Penis (tissue), 1 donor: ENCODE measurements around a stretch of chr6.

DNA sequence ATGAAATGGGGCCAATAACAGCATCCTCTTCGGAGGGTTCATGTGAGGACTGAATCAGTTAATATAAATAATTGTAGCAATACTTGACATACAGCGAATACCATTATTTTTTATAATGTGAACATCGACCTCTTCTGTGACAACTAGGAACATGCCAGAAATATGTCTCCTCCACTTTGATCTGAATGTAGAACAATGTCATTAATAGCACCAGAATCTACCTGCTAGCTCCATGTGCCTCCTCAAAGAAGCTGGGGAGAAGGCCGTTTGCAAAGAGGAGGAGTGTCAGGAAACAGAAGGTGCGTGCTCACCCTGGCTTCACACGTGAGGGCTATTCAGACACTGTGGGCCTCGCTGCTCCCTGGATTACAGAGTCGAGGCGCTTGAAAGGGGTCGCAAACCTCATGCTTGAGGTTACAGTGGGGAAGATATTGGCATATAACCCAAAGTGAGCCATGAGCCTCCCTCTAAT, 214.7 kb downstream of the WDR27 start:
- PRO-cap = no peak

- PRO-cap = no peak
Measured at GRCh38 chr6:169529869-169530245, 172.0 kb downstream of the WDR27 start.

- PRO-cap = no peak
Measured at GRCh38 chr6:169671567-169672232, 30.1 kb downstream of the WDR27 start.

GRCh38 chr6:169714099-169715201, 9.8 kb downstream of the PHF10 start:
- PRO-cap = no peak

- PRO-cap = no peak
Measured at GRCh38 chr6:169763326-169763662, 11.9 kb downstream of the ERMARD start.

DNA sequence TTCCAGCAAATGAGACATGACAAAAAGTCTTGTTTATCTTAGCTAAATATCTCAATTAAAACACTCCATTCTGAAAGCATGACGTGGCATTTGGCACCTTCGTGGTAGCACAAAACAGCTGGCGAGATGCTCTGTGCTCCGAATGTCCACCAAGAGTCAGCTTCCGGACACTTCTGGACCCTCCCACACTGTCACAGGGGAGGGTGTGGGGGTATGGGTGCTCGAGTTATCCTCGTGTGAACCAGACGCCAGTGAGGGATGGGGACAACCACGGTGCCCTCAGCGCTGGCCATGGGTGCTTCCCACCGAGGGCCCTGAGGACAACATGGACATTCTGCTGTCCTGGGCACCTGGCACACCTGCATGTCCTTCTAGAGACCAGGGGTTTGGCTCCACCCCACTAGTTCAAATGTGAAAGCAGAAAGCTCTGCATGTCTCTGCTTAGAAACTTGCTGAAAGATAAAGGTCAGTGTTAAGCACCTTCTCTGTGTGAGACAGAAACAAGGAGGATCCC, 252.9 kb downstream of the DLL1 start:
- PRO-cap = unidirectional peak, plus-strand start at position 244 of the sequence

DNA sequence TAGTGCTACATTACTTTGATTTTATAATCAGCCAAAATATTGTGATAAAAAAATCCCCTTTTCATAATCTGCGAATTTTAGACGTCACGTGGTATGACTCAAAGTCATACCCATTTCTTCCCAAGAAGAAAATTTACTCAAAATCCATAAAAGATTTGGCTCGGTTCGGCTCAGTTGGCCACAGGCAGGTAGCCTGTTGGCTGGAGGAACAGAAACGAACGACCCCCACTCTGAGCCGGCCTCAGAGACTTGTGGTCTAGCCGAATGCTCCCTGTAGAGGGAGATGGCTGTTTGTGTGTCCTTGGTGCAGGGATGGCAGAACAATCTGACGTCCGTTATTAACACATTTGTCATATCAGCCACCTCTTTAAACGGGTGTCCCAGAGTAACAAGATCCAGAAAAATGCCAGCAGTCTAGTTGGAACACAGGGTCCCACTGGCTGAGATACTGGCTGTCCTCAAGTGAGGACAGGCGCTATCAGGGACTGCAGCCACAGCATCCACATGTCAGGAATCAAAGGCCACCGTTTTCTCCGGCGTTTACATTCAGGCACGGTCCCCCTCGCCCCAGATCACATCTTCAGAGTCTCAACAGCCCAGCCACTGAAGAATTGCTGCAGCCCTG, 247.5 kb downstream of the DLL1 start:
- PRO-cap = no peak

DNA sequence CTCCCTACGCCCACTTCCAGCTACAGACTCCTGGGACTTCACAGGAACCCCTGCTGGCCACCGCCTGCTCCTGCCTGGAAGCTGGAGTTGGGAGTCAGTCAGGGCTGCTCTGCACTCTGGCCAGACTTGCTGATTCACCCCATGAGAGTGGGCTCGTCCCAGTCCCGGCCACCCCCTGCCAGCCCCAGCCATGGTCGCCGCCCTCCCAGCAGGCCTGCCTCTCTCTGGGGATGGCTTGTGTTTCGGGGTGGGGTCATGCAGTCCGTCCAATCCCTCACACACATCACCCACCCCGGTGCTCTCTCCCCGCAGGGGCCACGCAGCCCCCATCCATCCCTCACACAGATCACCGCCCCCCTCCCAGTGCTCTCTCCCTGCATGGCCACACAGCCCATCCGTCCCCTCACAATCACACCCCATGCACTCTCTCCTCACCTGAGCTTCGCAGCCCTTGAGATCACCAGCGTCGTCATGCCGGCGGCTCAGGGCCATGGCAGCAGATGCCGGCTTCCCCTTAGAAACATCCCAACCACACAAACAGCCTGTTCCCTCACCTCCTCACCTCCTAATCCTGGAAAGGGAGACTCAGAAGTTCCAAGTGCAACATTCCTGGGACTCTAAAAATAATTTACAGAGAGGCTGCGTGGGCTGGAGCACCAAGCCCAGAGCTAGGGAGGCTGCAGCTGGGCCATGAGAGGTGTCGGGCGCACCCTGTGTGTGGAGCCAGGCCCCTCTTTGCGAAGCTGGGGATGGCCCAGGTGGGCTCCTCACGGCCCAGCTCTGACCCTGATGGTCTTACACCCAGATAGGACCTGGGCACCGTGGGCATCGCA, 125.5 kb downstream of the DLL1 start:
- PRO-cap = no peak

DNA sequence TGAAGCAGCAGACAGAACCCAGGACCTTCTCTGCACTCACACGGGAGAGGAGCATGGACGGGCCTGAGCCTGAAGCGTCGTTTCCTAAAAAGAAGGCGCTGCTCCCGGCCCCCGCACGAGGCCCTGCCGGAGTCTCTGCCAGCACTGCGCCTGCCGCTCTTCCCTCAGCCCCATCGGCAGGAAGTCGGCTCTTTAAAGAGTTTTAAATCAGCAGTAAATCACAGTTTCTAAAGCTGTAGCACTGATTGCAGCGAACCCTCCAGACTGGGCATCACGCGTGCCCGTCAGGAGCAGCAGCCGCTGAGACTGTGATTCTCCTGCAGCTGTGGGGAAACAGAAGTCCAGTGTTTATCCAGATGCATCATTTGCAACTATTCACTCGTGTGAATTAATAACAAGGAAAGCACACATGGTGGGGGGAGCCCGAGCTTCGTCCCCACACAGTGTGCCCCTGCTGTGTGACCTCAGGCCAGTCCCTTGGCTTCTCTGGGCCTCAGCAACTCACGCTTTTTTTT, 28.4 kb downstream of the DLL1 start:
- PRO-cap = no peak

DNA sequence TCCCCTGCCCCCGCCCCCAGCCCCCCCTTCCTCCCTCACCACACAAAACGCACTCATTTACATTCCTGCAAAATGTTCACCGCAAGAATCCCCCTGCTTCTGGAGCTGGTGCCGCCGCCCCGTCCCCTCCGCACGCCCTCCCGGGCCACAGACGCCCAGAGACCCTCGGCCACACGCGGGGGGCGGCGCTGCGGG, 156 bp upstream of the DLL1 start:
- PRO-cap = bidirectional peak, plus-strand start at position 84 of the sequence, minus-strand start outside the sequence

DNA sequence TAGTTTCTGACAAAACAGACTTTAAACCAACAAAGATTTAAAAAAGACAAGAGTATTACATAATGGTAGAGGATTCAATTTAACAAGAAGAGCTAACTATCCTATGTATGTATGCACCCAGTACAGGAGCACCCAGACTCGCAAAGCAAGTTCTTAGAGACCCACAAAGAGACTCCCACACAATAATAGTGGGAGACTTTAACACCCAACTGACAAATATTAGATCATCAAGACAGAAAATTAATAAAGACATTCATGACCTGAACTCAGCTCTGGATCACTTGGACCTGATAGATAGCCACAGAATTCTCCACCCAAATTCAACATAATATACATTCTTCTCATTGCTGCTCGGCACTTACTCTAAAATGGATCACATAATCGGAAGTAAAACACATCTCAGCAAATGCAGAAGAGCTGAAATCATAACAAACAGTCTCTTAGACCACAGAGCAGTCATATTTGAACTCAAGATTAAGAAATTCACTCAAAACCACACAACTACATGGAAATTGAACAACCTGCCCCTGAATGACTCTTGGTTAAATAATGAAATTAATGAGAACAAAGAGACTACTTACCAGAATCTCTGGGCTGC, 45.7 kb downstream of the FAM120B start:
- PRO-cap = no peak

GRCh38 chr6:170372095-170373085, 65.8 kb downstream of the FAM120B start:
- PRO-cap = no peak

DNA sequence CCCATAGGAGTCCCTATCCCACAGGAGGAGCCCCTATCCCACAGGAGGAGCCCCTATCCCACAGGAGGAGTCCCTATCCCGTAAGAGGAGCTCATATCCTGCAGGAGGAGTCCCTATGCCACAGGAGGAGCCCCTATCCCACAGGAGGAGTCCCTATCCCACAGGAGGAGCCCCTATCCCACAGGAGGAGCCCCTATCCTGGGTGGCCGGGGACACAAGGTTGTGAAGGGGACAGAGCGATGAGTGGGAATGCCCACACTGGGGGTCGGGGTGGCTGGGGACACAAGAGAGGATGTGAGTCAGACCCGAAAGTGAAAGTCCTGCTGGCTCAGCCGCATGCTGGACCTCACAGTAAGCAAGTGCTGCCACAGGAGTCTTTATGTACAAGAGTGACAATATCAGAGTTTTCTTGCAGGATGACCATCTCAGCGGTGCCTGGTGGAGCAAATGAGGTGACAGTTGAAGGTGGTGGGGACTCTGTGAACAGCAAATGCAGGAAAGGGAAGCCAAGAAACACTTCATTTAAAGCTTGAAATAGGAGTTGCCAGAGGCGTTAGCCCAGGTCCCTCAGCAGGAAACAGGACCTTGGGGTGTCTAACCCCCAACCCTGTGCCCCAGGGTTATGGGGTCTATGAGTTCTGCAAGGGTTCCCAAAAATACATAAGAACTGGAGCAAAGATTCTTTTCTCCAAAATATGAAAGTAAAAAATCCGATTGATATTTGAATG, 93.6 kb downstream of the PSMB1 start:
- PRO-cap = no peak